Neural progenitor cell (in vitro differentiated cells): Measurements from ENCODE around the genes NIBAN3, FCHO1, INSL3 and SLC5A5.

DNA sequence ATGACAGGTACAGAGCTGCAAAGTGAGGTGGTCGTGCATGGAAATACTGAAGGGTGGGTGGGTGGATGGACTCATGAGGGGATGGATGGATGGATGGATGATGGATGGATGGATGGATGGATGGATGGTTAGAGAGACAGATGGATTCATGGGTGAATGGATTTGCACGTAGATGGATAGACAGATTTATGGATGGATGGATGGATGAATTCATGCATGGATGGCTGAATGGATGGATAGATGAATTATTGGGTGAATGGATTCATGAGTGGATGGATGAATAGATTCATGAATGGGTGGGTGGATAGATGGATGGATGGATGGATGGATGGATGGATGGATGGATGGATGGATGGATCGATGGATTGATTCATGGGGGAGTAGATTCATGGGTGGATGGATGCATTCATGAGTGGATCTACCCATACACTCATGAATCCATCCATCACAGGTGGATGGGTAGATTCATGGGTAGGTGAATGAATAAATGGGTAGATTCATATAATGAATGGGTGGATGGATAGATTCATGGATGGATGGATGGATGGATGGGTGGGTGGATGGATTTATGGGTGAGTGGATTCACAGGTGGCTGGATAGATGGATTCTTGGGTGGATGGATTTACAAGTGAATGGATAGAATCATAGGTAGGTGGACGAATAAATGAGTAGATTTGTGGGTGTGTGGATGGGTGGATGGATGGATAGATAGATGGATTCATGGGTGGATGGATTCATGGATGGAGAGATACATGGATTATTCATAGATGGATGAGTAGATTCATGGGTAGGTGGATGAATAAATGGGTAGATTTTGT is 69.1 kb upstream of the USE1 start:
- RAMPAGE, long total RNA: no peak

DNA sequence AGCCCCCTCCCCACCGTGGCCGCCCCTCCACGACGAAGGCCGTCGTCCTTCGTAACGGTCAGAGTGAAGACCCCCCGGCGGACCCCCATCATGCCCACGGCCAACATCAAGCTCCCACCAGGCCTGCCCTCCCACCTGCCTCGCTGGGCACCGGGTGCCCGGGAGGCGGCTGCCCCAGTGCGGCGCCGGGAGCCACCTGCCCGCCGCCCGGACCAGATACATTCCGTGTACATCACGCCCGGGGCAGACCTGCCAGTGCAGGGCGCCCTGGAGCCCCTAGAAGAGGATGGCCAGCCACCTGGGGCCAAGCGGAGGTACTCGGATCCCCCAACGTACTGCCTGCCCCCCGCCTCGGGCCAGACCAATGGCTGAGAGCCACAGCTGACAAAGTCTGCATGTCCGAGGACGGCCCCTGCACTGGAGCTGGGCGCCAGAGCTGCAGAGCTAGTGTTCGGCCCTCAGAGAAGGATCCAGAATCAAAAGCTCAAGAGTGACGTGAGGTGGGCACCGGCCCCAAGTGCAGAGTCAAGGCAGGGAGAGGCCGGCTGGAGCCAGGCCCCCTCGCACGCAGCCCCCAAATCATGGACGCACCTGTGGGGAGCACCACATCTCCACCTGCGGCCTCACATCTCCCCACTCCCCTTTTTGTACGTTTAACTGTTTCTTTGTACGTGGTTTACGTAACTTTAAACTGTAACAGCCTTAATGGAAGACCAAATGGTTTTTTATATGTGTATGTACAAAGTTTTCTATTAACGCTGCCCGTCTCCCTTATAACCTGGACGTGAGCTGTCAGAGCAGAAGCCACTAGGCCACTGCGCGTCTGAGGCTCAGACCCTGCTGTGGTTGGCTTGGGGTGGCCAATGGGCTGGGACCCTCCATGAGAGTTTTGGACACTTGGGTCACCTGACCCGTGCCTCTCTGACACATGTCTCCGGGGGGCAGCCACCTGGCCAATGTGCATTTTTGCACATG is 2.9 kb upstream of the USE1 start:
- RAMPAGE, long total RNA: no peak

DNA sequence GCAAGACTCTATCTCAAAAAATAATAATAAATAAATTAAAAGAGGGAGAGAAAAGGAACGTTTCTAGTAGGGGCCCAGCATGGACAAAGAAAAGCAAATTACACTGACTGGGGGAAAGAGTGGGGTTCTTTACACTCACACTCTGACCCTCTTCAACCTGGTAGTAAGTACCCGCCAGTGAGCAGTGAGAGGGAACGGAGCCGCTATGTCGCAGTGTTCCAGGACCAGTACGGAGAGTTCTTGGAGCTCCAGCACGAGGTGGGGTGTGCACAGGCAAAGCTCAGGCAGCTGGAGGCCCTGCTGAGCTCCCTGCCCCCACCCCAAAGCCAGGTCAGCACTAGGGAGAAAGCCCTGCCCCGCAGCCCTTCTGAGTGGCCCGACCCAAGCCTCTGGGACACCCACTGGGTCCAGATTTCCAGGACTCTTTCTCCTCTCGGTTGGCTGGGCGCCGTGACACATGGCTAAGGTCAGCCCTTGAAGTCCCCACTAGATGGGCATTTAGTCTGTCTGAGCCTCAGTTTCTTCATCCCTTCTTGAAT is 1.7 kb downstream of the OCEL1 start:
- RAMPAGE, long total RNA: no peak

- RAMPAGE, long total RNA: no peak
These were observed 1.8 kb downstream of the ANO8 start for GRCh38 chr19:17332721-17333335.

- RAMPAGE, long total RNA: no peak
These were observed 18.7 kb downstream of the PLVAP start for GRCh38 chr19:17358434-17358796.

- RAMPAGE, long total RNA: no peak
These were observed 554 bp downstream of the TMEM221 start for GRCh38 chr19:17447721-17448507.

GRCh38 chr19:17483926-17484539 is 13.7 kb downstream of the SLC27A1 start:
- RAMPAGE, long total RNA: no peak

GRCh38 chr19:17526860-17527853 is at the start of gene NIBAN3:
NIBAN3 (plus strand) TSS chr19:17527267.
- RAMPAGE, long total RNA: no peak

DNA sequence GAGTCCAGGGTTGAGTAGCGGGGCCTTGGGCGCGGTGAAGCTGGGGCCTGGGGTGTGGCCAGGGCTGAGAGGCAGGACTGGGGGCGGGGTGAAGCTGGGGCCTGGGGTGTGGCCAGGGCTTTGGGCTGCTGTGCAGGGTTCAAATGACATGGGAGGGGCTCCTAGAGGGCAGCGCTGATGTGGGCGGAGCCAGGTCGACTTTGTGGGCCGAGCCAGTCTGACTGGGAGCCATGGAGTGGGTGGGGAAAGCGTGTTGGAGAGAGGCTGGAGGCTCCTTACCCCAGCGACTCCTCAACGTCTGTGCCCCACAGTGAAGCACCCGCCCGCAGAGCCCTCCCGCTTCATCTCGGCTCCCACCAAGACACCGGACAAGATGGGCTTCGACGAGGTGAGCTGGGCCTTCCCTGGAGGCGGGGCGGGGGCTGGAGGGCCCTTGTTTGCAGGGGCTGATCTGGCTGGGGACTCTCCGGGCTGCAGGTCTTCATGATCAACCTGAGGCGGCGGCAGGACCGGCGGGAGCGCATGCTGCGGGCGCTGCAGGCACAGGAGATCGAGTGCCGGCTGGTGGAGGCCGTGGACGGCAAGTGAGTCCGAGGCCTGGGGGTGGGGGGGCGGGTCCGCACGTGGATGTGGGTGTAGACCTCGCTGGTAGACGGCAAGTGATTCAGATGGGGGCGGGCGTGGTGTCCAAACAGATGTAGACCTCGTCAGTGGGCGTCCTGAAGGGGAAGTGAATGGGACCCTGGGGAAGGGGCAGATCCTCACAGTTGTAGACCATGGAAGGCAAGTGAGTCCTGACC is 21.6 kb downstream of the COLGALT1 start:
- RAMPAGE, long total RNA: no peak

DNA sequence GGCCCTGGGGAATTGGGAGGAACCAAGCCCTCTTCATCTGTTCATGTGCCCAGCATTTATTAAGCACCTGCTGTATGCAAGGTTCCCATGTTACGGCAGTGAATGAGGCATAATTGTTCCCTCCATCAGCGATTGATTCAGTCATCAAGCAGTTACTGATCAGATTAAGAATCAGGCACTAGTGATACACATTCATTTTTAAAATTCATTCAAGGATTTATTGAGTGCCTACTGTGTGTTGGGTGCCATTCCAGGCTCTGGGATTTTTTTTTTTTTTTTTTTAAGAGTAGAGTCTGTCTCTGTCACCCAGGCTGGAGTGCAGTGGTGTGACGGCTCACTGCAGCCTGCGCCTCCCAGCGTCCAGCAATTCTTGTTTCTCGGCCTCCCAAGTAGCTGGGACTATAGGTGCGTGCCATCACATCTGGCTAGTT is 26.2 kb downstream of the COLGALT1 start:
- RAMPAGE, long total RNA: no peak

DNA sequence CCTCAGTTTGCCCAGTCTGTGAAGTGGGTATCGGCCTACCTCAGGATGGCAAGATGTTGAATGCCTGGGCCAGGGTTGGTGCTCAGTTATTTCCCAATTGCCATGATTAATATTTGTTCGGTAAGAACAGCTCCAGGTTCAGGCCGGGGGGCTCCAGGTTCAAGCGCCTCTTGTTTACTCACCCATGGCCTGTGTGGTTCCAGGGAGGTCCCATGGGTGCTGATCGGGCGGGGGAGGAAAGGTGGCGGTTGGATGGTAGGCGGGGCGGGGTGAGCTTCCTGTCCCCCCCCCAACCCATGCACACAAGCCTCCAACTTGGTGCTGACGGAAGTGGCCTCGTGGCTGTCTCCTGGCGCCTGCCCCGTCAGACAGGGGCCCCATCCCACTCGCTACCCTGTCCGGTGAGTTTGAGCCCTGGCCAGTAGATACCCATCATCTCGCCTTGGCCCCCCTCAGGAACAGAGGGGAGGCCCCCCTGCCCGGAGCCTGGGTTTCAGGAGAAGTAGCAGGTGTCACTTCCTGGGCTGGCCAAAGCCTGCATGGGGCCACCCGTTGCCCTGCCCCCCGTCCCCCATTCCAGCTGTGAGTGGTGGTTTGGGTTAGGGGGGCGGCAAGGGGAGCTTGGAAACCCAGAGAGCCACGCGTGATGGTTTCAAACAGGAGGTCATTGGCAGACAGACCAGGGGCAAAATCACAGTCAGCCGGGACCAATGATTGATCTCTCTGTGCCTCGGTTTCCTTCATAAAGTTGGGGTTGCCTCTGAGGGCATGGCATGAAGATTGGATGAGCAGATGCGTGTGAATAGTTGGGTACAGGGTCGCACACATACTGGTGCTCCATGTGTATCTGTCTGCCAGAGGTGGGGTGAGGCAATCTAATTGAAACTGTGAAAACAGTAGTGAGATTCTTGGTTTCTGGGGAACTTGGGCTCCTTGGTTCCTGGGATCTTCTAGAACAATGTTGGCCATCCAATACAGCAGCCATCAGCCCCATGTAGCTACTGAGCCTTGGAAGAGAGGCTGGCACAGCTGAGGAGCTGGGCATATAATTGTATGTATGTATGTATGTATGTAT is at the start of gene FCHO1:
Gene FCHO1 (plus strand): TSS at position 301 of the 1,075 bp plus-strand sequence.
- RAMPAGE, long total RNA: no peak

GRCh38 chr19:17779334-17780203 is 15.4 kb upstream of the B3GNT3 start:
- RAMPAGE, long total RNA: no peak

DNA sequence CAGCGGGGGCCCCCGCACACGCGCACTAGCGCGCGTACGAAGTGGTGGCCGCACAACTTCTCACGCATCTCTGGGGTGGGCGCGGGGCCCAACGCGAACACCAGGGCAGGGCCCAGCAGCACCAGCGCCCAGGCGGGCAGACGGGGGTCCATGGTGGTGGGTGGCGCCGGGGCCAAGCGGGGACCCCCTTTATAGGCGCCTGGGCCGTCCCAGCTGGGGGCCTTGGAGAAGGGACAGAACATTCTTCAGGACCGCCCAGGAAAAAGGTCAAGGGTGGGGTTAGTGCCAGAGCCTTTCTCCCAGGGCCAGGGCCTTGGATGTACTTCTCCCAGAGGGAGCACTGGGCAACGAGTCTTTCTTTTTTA is at the start of gene INSL3:
Gene INSL3 (minus strand): TSS at position 165 of the 365 bp plus-strand sequence.
- RAMPAGE, long total RNA: no peak

GRCh38 chr19:17844036-17844398 is 3.8 kb downstream of the JAK3 start:
- RAMPAGE, long total RNA: no peak

- RAMPAGE, long total RNA: no peak
These were observed at the start of gene SLC5A5 for GRCh38 chr19:17871546-17872139. SLC5A5 (plus strand) TSS chr19:17871945.

- RAMPAGE, long total RNA: no peak
These were observed 11.9 kb downstream of the SLC5A5 start for GRCh38 chr19:17883535-17884102.

DNA sequence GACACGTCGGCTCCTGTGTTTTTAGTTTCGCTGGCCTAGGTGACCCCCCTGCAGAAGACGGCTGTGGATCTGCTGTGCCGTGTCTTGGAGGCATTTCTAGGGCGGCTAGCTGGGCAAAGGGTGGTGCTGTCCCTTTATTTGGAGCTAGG is 16.9 kb downstream of the CCDC124 start:
- RAMPAGE, long total RNA: no peak

GRCh38 chr19:18023406-18024266 is 15.7 kb downstream of the ARRDC2 start:
- RAMPAGE, long total RNA: no peak

DNA sequence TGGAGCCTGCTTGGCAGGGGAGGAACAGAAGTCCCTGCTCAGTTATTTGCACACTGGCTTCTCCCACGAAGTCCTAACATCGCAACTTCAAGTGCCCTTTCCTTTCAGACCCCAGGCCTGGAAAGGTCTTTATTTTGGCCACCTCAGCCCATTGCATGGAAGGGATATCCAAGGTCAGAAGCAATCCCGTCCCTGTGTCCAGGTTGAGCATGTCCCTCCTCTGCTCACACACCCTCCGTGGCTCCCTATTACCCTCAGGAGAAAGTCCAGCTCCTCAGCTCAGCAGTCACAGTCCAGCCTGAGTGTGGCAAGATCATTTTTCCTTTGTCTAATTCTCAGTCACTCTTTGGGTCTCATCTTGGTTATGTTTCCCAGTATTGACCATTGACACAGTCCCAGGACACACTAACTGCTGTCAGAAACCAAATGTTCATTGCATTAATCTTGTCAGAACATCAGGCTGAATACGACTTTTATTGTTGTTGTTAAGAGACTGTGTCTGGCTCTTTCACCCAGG is 19.2 kb downstream of the ARRDC2 start:
- RAMPAGE, long total RNA: no peak

DNA sequence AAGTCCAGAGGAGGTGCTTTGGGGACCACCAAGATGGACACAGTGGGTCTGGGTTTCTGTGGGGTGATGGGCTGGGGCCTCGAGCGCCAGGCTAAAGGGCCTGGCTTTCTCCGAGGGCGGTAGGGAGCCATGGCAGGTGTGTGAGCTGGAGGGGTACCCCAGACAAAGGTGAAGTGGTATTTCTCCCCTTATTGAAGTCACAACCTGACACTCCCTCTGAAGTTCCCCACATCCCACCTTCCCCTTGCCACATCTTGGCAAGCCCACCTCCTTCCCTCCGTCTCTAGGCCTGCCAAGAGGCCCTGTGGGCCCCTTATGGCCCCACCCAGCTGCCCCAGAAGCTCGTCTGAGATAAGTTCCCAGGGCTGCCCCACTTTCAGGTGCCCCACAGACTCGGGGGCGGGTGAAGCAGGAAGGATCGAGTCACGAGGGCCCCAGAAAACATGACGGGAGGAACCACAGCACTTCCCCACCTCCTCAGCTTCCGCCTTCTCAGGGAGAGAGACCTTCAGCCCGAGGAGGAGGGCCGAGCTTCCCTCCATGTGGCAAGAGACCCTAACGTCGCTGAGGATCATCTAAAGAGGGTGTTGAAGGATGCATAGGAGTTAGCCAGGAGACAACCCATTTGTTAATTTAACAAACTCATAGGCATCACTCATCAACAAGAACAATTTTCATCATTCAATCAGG is 4.4 kb upstream of the IL12RB1 start:
- RAMPAGE, long total RNA: no peak